Upper lobe of left lung (tissue), 5 donors: ENCODE results near the genes SAMD9L, VPS50 and GNG11.

DNA sequence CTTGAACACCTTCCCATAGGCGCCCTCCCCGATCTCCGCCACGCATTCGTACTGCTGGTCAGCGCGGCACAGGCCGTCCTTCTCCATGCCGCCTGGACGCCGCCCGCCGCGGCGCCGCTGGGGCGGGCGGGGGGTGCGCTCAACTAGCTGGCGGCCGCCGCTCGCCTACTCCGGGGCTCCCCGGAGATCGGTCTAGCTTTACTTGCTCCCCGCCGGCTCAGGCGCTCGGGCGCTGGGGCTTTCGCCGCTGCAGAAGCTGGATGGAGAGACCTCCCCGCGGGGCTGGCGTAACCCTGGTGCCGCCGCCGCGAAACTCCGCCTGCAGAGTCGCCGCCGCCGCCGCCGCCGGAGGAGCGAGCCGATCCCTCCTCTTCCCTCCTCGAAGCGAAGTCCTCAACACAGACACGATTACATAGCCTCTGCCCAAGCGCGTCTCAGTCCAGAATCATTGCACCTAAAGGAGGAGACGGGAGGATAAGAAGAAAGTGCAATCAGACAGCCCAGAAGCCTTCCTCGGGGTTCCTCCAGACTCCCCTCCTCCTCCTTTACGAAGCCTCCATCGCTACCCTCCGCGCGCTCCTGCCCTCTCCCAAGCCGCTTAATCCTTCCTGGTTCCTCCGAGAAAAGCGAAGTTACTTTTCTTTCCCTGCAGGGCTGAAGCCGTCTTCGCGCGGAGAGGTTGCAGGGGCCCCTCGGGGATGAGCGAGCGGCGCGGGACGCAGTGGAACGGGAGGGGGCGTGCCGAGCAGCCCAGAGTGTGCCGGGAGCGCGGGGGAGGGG is 2.9 kb downstream of the CDK6 start:
- PRO-cap, 2 experiments = peak in 2 of 2 experiments; most common plus-strand start position 324 of the sequence (in 1); most common minus-strand start position 194 of the sequence (in 1)
- RAMPAGE, long total RNA, 4 experiments = start-site peak on the minus strand in 3 of 4 experiments, centred at positions 666 to 705 of the sequence, 30 to 44 reads per replicate

DNA sequence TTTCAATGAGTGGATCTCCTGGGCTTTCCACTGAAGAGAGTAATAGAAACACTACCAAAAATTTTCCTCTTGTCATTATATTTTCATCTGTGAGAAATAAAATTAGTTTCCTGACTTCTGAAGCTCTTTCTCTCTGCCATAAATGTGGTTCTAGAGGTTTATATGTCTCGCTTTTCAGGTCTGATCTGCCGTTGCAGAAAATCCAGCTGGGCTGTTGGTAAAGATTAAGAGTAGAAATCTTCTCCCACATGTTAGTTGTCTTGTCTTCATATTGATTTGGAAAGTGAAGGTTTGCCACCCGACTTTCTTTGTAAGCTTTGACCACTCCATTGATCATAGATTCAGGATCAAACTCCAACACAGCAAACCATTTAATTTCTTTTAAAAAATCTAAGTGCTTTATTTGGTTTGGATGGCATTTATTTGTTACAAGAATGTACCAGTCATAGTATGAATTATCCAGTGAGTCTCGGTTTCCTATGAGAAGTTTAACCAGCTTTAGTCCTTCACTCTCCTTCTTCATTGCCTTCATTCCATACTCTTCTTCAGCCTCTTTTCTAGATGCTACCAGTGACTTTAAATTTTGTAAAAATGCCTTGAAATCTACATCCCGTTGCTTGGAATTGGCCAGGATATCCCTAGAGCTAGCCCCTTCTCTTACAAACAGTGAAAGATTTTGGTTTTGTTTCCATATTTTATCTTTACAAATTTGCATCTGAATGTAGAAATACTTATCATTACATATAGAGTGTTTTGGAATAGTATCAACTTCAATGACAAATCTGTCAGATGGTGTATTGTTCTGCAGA is 13.7 kb downstream of the SAMD9L start:
- PRO-cap, 2 experiments = no peak in any of the 2 experiments
- RAMPAGE, long total RNA, 4 experiments = no peak in any of the 4 experiments

GRCh38 chr7:93140426-93141671 is 7.3 kb downstream of the SAMD9L start:
- PRO-cap, 2 experiments = no peak in any of the 2 experiments
- RAMPAGE, long total RNA, 4 experiments = start-site peak on the minus strand in 2 of 4 experiments, at chr7:93140540-93141461 at its widest, 15 to 20 reads per replicate

GRCh38 chr7:93148038-93148689 is at the start of gene SAMD9L:
Gene SAMD9L (minus strand): TSS chr7:93148385.
- PRO-cap, 2 experiments = peak in 2 of 2 experiments; most common minus-strand start chr7:93148369 (in 2)
- RAMPAGE, long total RNA, 4 experiments = start-site peak on the minus strand in 4 of 4 experiments, at chr7:93148276-93148417 at its widest, 25 to 178 reads per replicate

DNA sequence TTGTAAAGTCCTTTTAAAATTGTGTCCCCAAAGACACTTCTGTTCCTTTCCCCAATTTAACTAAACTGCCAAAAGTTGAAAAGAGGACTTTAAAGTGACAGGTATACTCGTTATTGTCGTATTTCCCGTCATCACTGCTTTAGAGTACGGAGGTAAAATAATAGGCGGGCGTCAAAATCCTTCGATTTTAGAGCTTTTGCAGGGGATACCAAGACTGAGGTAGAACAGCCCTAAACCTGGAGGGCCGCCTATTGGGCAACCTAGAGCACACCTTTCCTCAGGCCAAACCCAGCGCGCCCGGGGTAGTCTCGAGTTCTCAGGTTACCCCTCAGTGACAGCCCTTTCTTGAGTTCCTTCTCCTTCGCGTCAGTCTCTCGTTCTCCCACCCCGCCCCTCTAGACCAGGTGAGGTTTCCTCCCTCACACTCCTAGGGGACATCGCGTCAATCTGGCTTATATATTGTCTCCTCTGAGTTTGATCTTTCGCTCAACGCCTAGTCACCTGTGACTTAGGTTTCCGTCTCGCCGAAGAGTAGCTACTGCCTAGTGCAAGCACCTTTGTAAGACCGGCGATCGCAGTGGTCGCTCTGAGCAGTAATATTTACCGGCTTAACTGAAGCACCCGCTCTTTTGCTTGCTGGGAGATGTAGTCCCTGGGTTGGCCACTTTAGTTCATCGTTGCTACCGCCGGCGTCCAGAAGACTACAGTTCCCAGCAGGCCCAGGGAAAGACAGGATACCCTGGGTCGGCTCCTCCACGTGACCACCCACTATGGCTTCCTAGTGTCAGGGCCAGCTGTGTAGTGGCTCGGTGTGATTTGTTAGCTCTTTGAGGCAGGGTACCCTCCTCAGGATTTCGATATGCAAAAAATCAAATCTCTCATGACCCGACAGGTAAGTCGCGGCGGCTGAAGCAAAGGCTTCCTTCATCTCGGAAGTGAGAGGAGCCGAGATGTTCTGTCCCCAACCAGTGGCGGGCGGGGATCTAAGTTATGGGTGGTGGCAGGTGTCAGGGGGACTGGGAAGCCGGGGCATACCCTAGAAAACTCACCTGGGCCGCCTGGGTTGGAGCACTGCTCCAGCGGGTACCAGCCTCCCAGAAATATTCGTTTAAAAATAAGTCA is at the start of gene VPS50:
Gene VPS50 (plus strand): TSS at position 758 of the 1,122 bp plus-strand sequence.
- PRO-cap, 2 experiments = peak in 2 of 2 experiments; most common plus-strand start position 674 of the sequence (in 1); most common minus-strand start position 533 of the sequence (in 1)
- RAMPAGE, long total RNA, 4 experiments = start-site peak on the plus strand in 4 of 4 experiments, centred at positions 758 to 790 of the sequence, 36 to 299 reads per replicate

DNA sequence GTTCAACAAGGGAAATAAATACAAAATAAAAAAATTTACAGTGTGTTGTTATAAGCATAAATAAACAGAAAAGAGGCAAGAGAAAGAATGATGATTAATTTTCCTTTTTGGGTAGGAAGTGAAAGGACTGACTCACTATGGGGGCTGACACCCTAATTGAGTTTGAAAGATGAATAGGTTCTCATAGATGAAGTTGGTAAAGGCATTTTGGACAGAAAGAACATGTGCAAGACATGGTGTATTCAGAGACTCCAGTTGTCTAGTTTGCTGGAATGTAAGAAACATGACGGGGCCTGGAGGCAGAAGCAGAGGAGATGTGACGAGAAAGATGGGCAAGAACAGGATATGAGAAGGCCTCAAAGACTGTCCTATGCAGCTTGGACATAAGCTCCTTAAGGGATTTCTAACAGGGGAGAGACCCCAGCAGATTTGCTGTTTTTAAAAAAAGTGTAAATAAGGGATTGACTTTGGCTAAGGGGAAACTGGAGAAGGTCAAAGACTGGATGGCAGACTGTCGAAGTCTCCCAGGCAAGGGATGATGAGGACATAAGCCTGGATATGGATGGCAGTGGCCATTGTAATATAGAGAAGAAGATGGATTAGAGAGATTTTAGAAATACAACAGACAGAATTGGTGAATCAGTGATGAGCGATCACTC is 83.9 kb downstream of the VPS50 start:
- PRO-cap, 2 experiments = no peak in any of the 2 experiments
- RAMPAGE, long total RNA, 4 experiments = start-site peak on the plus strand in 1 of 4 experiments, centred at position 568 of the sequence, 6 reads per replicate

DNA sequence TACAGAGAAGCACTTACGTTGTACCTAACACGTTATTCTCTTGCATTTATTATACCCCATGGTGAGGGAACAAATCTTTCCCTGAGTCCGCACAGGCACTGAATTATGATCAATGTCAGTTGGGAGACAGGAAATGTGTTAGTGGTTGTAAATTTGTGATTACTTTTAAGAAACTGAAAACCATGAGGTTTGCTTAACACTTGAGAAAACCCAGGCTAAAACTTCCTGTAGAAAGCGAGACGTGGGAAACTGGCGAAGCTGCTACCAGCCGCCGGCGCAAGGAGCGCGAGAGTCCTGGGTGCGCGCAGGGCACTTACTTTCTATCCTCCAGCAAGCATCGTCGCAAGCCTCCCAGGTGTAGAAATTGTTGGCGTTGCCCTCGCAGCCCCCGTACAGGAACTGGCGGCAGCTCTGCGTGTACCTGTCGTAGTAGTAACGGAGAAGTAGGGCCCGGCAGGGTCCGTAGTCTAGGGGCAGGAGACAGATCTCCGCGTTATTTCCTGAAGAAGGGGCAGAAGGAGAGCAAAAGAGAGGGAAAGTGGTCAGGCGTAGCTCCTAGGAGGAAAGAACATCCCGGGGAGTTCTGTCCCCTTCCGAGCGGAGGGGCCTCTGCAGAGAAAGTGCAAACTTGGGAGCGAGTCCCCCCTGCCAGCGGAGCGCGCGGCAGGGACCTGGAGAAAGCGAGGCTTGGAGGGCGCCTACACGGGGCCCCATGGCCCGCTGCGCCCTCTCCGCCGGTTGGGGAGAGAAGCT is 557 bp downstream of the TFPI2 start:
- PRO-cap, 2 experiments = peak in 1 of 2 experiments; most common plus-strand start position 244 of the sequence (in 1)
- RAMPAGE, long total RNA, 4 experiments = no peak in any of the 4 experiments

DNA sequence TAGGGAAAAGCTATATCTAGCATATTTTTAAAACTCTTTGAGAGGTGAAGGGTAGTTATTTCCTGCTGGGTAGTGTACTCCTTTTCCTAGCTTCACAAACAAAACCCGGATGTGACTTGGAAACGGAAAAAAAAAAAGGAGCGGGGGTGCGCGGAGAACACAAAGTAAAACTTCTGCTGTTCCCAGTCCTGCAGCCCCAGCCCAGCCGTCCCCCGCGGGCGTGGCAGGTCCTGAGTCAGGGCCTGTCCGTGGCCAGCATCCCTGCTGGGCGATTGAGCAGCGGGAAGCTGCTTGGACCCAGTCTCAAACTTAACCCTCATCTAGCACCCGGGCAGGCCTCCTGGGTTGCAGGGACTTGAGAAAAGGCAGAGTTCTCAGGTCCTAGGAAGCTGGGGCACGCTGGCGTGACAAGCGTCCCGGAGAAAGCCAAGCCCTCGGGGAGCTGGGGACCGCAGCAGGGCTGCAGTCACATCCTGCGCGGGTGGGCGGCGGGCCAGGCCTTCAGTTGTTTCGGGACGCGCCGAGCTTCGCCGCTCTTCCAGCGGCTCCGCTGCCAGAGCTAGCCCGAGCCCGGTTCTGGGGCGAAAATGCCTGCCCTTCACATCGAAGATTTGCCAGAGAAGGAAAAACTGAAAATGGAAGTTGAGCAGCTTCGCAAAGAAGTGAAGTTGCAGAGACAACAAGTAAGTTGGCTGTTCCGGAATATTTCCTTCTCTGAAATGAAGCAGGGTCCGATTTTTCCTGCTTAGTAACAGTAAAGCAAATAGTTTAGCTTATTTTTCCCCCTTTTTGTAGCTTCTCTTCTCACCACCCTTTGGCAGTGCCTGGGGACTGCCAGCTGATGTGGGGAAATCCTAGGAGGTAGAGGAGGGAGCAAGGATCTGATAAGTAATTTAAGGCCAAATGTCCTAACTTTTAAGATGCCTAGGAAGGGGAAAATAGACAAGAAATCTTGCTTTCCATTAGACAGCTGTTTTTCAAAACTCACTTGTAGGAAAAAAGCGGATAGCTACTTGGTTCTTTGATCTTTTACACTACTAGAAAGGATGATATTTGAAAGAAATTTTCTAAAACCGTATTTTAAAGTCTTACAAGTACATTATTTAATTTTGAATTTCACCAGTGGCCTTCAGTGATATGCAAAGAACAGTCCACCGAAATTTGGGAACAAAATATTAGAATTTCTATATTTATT is at the start of gene GNG11:
Gene GNG11 (plus strand): TSS at position 185 of the 1,195 bp plus-strand sequence.
- PRO-cap, 2 experiments = peak in 2 of 2 experiments; most common plus-strand start position 185 of the sequence (in 2); most common minus-strand start position 96 of the sequence (in 1)
- RAMPAGE, long total RNA, 4 experiments = start-site peak on the plus strand in 4 of 4 experiments, centred at positions 240 to 512 of the sequence, 34 to 731 reads per replicate

DNA sequence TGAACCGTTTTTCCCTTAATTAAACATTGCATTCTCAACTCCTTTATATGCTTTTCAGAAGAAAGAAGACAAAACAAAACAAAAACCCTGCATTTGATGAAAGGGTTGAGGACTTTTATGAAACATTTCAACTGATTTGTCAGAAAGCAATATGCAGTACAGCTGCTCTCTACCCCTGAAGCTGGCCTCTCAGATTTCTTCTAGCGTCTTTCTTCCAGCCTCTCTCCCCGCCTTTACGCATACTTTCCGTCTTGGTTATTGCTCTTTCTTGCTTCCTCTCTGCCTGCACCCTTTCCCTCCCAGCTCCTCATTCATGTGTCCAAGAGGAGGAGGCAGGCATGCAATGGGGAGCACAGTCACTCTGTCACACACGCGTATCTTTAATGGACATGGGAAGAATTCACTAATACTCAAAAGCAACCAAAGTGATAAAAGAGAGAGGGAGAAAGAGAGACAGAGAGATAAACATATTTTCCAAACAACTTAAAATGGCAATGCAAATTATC is 91.0 kb upstream of the COL1A2 start:
- PRO-cap, 2 experiments = peak in 1 of 2 experiments; most common minus-strand start position 191 of the sequence (in 1)
- RAMPAGE, long total RNA, 4 experiments = no peak in any of the 4 experiments

- PRO-cap, 2 experiments = peak in 1 of 2 experiments; most common minus-strand start chr7:94368096 (in 1)
- RAMPAGE, long total RNA, 4 experiments = no peak in any of the 4 experiments
Observed at GRCh38 chr7:94367825-94368909, 26.5 kb upstream of the COL1A2 start.

- PRO-cap, 2 experiments = no peak in any of the 2 experiments
- RAMPAGE, long total RNA, 4 experiments = no peak in any of the 4 experiments
Observed at GRCh38 chr7:94395982-94397262, 1.7 kb downstream of the COL1A2 start.

- PRO-cap, 2 experiments = no peak in any of the 2 experiments
- RAMPAGE, long total RNA, 4 experiments = no peak in any of the 4 experiments
Observed at GRCh38 chr7:94426222-94426600, 31.5 kb downstream of the COL1A2 start.

GRCh38 chr7:94430062-94430891 is 35.6 kb downstream of the COL1A2 start:
- PRO-cap, 2 experiments = no peak in any of the 2 experiments
- RAMPAGE, long total RNA, 4 experiments = no peak in any of the 4 experiments

DNA sequence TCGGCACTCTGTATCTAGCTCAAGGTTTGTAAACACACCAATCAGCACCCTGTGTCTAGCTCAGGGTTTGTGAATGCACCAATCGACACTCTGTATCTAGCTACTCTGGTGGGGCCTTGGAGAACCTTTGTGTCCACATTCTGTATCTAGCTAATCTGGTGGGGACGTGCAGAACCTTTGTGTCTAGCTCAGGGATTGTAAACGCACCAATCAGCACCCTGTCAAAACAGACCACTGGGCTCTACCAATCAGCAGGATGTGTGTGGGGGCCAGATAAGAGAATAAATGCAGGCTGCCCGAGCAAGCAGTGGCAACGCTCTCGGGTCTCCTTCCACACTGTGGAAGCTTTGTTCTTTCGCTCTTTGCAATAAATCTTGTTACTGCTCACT is 50.1 kb upstream of the SGCE start:
- PRO-cap, 2 experiments = no peak in any of the 2 experiments
- RAMPAGE, long total RNA, 4 experiments = no peak in any of the 4 experiments

GRCh38 chr7:95430690-95431352 is 4.0 kb downstream of the PON2 start:
- PRO-cap, 2 experiments = no peak in any of the 2 experiments
- RAMPAGE, long total RNA, 4 experiments = no peak in any of the 4 experiments

GRCh38 chr7:95470435-95471001 is 15.2 kb upstream of the ASB4 start:
- PRO-cap, 2 experiments = no peak in any of the 2 experiments
- RAMPAGE, long total RNA, 4 experiments = no peak in any of the 4 experiments

- PRO-cap, 2 experiments = no peak in any of the 2 experiments
- RAMPAGE, long total RNA, 4 experiments = no peak in any of the 4 experiments
Observed at GRCh38 chr7:95560515-95560990, 35.8 kb downstream of the PDK4 start.

DNA sequence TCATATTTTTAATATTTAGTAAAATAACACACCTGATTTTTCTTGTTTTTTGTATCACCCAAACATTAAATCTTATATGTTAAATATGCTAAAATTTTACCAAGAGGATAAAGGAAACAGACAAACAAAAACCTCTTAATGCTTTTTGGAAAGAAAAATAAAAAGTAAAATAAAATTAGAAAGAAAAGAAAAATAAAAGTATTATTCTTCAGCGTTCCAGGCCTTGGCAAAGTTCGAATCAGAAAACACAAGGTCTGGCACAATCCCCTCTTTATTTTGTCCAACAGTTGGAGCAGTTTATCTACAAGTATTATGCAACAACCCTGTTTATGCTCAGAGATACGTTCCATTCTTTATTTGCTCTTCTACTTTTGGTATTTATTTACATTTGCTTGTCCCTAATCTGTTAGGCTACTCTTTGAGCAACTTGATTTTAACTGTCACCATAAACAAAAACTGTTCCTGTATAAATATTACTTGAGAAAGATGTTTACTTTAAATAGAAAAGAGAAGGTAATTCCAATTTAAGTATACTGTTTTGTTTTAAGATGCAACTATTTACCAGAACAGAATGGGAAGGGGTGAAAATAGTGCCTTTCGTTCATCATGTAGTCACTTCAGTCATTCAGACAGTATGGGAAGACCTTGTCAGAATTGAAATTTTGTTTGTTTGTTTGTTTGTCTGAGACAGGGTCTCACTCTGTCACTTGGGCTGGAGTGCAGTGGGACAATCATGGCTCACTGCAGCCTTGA is 5.9 kb downstream of the PDK4 start:
- PRO-cap, 2 experiments = no peak in any of the 2 experiments
- RAMPAGE, long total RNA, 4 experiments = no peak in any of the 4 experiments

- PRO-cap, 2 experiments = no peak in any of the 2 experiments
- RAMPAGE, long total RNA, 4 experiments = no peak in any of the 4 experiments
Observed at GRCh38 chr7:96322815-96323211, 915 bp upstream of the SLC25A13 start.

DNA sequence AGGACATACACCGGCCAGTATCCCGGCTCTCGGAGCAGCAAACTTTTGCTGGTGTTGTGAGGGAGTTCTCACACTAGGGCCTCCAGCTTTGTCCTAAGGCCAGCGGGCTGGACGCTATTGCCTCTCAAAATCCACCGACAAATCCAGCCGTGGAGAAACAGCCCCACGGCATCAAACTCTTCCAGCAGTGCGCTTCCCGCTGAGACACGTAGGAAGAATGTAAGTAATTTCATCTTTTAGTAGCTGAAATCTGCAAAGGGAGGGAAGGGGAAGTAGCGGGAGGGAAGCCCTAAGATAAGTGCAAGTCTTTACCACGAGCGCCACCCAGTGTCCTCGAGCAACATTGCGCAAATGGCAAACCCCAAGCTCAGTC is 2.9 kb upstream of the DLX5 start:
- PRO-cap, 2 experiments = no peak in any of the 2 experiments
- RAMPAGE, long total RNA, 4 experiments = no peak in any of the 4 experiments